Fibroblast of villous mesenchyme (primary cell): ENCODE measurements around a stretch of chrX.

DNA sequence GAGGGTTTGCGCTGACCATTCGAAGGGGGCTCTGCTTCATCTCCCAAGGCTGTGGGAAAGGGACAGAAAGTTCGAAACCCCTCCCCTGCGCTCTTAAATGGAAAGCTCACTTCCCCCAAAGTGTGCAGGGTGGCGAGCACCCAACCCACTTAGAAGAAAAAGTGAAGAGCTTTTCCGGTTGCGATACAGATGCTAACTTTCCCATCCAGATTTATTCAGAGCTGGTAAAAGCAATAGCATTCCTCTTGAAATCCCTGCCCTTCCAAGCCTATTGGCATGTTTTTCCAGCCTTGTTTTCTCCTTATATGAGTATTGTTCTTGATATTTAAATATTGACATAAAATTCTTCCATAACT is 1.3 kb downstream of the MID1 start:
- CAGE, long polyA plus RNA, result no peak

- CAGE, long polyA plus RNA, result no peak
Measured at GRCh38 chrX:11138541-11139499, 27.7 kb downstream of the HCCS start.

DNA sequence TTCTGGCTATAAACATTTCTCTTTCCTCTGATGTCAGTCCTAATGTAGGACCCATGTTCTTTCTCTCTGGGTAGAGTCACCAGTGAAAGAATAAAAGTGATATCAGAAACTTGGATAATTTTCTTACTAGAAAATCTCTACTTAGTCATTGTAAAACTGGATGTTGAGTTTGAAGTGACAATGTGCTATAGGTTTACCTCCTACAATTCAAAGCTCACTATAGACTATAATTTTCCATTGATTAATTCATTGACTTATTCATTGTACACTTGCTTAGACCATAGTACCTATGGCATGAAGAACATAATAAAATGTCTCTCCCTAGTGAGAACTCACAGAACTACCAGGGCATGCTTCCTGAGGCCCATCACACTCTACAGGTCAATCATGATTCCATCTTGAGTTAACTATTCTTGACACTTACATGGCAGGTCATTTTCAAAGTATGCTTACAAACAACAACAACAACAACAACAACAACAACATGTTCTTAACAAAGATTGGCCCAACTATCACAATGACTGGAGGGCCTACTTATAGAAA is 77.3 kb downstream of the AMELX start:
- CAGE, long polyA plus RNA, result no peak

- CAGE, long polyA plus RNA, result no peak
Measured at GRCh38 chrX:11385882-11386646, 92.9 kb downstream of the AMELX start.

GRCh38 chrX:11427234-11428186 is 134.3 kb downstream of the AMELX start:
- CAGE, long polyA plus RNA, result no peak

GRCh38 chrX:12791617-12792648 is 721 bp downstream of the PRPS2 start:
- CAGE, long polyA plus RNA, result no peak

GRCh38 chrX:12798911-12799531 is 7.8 kb downstream of the PRPS2 start:
- CAGE, long polyA plus RNA, result no peak

DNA sequence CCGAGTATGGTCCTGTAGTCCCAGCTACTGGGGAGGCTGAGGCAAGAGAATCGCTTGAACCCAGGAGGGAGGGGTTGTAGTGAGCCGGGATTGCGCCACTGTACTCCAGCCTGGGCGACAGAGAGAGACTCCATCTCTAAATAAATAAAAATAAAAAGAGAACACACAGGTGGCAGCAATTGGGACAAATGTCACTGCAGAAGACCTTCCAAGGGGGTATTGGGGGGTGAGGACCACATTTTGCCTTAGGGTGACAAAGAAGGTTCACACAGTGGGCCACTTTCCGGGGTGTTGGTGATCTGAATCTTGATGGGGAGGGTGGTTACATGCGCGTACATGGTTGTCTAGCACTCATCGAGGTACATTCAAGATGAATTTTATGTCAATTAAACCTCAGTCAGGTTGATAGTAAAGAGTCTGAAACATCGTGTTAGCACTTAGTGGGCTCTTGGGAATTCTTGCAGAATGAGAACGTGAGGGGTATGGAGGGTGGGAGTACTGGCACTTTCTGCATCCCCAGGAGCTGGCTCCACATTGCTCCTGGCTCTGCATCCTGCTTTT is 20.5 kb upstream of the TMSB4X start:
- CAGE, long polyA plus RNA, result no peak

GRCh38 chrX:12986420-12986946 is 11.6 kb downstream of the TMSB4X start:
- CAGE, long polyA plus RNA, result no peak

GRCh38 chrX:13016631-13017097 is 27.8 kb downstream of the FAM9C start:
- CAGE, long polyA plus RNA, result no peak

DNA sequence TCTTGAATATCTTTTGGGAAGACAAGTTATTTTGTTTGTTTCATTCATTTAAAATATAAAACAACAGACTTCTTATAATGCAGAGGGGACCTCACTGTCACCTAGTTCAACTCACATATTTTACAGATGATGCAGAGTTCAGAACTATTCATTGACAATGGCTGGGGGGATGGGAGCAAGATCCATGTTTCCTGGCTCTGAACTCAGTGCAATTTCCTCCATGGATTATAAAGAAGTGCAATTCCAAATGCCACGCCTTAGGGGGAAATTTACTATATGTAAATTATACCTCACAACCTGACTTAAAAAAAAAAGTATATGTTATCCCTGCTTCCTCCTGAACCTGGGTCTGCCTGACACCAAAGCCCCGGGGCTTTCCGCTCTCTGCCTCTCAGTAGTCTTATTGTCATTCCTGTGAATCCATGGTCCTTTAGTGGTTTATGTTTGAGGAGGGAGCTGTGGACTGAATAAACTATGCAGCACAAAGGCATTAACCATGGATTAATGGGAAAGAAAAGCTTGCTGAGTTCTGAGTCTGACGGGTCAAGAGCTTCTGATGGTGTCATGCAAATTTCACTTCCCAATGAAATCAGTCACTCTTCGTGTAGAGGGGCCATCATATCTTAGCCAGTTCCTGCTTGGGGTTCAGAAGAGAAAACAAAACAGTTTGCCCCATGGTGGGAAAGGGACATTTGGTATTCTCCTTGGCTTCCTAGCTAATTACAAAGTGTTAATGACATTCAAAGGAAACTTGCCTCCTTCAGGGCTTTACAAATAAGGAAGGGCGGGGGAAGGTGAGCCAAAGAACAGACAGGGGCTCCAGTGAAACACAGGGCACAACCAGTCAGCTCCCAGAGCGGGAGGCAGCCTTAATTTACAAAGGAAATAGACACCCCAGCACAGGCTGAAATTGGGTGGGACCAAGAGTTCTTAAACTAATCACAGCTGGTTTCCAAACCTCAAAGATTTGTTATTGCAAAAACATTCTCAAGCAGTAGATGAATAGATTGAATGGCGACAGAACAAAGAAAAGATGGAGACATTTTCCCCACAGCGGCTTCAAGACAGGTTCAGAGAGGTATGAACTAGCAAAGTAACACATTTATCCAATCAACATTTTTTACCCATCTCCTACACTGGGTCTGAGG is 14.3 kb downstream of the FAM9C start:
- CAGE, long polyA plus RNA, result no peak

GRCh38 chrX:13051341-13051974 is 7.0 kb upstream of the FAM9C start:
- CAGE, long polyA plus RNA, result no peak

- CAGE, long polyA plus RNA, result no peak
Measured at GRCh38 chrX:13119512-13120401, 75.3 kb upstream of the FAM9C start.

DNA sequence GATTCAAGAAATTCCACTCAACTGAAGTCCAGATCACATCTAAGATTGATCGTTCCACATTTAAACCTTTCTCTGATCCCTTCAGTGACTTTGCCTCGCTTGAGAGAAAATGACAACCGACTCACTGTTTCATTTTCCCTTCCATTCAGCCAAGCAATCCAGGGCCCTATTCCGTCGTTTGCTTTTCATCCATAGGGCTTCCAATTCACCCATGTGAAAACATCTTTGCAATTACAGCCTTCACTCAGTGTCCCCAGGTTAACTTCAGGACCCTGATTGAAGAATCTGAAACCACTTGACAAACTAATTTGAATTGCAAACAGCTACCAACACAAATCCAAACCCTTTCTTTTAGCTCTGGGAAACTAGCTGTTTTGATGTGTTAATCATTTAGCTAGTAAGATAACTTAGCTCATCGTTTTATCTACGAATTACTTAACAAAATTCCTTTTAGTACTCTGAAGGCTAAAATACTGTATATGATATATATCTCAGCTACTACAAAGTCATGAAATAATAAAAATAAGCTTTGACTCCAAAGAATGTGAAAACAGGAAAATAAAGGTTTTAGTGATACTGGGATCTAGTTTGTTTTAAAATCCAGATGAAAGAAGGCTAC is 120.3 kb upstream of the FAM9C start:
- CAGE, long polyA plus RNA, result no peak

DNA sequence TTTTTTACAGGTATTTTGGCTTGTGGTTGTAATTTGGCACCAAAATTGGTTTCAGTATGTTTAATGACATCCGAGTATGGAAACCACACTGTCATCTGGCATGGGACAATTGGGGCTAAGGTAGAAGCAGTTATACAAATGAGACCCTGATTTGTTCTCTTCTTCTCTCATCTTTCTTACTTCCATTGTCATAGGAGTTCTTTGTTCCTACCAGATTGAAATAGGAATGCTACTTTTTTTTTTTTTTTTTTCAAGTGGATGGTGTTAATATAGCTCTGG is 95.9 kb downstream of the ATXN3L start:
- CAGE, long polyA plus RNA, result no peak

GRCh38 chrX:13303128-13303754 is 16.6 kb downstream of the ATXN3L start:
- CAGE, long polyA plus RNA, result no peak

GRCh38 chrX:13646060-13646259 is 7.0 kb upstream of the TCEANC start:
- CAGE, long polyA plus RNA, result no peak

- CAGE, long polyA plus RNA, result no peak
Measured at GRCh38 chrX:13804100-13804611, 12.7 kb downstream of the GPM6B start.

GRCh38 chrX:14026091-14026663 is 3.5 kb downstream of the GEMIN8 start:
- CAGE, long polyA plus RNA, result no peak

DNA sequence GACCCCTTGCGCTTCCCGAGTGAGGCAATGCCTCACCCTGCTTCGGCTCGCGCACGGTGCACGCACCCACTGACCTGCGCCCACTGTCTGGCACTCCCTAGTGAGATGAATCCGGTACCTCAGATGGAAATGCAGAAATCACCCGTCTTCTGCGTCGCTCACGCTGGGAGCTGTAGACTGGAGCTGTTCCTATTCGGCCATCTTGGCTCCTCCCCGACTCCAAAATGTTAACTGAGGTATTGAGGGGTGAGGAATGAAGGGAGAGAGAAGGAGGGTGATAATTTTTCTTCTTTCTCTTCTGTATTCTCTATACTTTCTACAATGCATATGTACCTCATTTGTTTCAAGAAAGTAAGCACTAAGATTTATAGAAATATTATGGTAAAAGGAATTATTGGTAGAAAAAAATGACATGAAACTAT is 80.1 kb upstream of the GEMIN8 start:
- CAGE, long polyA plus RNA, result no peak